Spinal cord (tissue), 3 donors: ENCODE results near the gene RAB30.

DNA sequence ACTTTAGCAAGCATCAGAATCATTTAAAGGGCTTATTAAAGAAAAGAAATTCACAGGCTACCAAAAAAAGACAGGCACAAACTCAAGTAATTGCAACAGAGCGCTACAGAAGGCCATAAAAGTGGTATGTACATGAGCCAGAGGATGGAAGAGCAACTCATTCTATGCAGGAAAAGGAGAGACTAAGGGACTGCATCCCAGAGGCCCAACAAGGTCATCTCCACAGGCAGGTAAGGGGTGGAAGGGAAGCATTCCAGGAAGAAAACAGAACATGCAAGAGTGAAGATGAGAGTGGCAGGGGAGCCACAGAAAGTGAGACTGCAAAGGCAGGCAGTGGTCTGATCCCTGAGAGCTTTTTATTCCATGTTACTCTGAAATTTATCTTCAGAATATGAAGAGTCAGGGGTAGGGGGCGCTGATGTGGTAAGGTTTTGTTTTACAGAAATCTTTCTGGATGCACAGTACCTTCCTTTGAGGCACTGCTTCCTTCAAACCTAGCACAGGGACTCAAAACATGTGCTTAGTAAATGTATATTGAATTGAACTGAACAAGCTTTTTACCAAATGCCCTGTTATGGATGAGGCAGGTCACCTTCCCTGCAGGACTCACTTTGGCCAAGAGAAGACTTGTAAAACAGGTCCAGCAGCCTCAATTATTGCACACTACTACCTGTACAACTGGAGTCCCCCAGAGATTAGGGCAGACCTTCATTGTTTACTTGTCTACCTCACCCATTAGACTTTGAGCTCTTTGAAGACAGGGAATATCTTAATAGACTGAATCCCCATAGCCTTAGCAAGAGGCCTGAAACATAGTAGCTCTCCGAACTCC is 2.4 kb downstream of the PAK1 start:
- PRO-cap, result no peak
- RAMPAGE, long total RNA, result no peak

DNA sequence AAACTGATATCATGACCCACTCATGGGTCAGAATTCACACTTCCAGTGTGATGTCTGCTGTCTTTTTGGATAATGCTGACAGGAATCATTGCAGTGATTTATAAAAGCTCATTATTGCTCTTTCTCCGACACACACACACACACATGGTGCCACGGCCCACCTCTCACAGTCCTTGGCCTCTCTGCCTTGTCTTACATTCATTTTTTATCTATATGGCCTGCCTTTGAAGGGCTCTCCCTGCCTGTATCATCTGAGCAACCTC is 24.4 kb upstream of the PAK1 start:
- PRO-cap, result no peak
- RAMPAGE, long total RNA, result no peak

DNA sequence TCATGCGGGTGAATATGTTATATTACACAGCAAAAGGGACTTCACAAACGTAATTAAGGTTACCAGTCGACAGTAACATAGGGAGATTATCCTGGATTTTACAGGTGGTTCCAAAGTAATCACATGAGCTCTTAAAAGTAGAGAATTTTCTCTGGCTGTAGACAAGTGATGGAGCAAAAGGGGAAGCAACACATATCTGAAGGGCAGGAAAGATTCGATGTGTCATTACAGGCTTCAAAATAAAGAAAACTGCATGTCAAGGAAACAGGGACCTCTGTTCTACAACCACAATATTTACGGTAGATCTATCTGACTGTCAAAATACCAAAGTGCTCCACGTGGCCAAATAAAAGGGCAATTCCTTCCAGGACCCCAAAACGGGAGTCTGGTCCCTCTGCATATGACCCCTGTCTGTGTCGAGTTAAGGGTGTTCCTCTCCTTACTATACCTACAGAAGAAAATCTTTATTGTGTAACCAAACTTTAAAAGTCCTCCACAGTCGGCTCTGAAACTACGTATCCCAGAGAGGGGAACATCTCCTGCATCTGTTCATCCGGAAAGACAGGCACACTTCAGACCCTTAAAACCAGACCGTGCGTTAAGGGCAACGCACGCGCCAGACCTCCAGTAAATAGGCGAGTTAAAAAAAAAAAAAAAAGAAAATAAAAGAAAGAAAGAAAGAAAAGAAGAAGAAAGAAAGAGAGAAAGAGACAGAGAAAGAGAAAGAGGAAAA is 826 bp downstream of the CLNS1A start:
- PRO-cap, result no peak
- RAMPAGE, long total RNA, result no peak

- PRO-cap, result no peak
- RAMPAGE, long total RNA, result no peak
Measured at GRCh38 chr11:77725387-77725771, 87.8 kb upstream of the CLNS1A start.

DNA sequence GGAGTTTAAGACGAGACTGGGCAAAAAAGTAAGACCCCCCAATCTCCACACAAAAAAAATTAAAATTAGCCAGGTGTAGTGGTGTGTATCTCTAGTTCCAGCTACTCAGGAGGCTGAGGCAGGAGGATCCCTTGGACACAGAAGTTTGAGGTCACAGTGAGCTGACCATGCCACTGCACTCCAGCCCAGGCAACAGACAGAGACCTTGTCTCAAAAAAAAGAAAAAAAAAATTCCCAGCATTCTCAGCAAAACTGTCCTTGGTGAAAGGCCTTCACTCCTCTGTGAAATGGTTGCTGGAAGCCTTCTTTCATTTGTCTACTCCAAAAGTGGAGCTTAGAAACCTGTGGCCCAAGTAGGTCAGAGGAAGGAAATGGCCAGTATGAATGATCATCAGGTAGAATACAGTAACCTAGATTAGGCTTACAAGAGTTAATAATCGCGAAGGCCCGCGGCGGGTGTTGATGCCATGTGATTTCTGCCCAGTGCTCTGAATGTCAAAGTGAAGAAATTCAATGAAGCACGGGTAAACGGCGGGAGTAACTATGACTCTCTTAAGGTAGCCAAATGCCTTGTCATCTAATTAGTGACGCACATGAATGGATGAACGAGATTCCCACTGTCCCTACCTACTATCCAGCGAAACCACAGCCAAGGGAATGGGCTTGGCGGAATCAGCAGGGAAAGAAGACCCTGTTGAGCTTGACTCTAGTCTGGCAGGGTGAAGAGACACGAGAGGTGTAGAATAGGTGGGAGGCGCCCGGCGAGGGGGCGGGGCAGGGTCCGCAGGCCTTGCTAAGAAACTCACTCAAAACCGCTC is 65.3 kb downstream of the AAMDC start:
- PRO-cap, result no peak
- RAMPAGE, long total RNA, result no peak

DNA sequence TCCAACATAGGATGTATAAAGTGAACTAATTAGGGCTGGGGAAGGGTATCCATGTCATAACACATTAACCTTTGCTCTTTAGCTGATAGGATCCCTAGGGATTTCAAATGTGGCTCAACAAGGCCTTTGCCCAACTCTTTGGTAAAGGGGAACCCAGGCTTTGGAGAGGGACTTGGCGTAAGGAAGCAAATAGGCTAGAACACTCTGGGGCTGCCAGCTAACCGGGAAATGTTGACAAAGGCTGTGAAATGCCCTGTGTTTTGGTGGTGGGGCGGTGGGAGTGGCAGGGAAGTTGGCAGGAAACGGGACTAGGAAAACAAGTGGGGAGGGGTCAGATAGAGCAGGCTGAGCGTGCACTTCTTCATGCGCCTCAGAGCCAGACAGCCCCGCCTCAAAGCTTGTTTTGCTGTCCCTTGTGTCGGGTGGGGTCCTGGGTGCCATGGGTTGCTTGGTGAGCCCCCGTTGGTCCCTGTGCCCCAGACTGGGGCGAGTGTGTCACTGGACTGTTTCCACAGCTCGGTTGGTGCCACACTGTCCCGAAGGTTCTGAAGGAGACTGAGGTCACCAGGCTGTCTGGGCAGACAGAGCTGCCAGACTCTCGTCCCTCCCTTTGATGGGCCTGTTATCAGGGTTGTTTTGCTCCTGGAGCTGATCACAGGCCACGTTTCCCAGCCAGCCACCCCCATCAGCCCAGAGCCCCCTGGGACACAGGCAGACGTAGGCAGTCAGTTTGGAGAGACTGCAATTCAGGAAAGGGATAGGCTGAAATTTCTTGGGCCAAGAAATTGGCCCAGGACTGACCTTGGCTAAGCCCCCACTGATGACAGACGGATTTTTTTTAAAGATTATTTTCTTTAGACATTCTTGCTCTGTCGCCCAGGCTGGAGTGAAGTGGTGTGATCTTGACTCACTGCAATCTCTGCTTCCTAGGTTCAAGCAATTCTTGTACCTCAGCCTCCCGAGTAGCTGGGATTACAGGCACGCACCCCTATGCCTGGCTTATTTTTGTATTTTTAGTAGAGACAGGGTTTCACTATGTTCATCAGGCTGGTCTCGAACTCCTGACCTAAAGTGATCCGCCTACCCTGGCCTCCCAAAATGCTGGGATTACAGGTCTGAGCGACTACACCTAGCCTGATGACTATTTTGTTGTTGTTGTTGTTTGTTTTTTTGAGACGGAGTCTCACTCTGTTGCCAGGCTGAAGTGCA is 19.5 kb downstream of the KCTD21 start:
- PRO-cap, result no peak
- RAMPAGE, long total RNA, result no peak

- PRO-cap, result no peak
- RAMPAGE, long total RNA, result no peak
Measured at GRCh38 chr11:78192381-78192886, 3.7 kb downstream of the USP35 start.

DNA sequence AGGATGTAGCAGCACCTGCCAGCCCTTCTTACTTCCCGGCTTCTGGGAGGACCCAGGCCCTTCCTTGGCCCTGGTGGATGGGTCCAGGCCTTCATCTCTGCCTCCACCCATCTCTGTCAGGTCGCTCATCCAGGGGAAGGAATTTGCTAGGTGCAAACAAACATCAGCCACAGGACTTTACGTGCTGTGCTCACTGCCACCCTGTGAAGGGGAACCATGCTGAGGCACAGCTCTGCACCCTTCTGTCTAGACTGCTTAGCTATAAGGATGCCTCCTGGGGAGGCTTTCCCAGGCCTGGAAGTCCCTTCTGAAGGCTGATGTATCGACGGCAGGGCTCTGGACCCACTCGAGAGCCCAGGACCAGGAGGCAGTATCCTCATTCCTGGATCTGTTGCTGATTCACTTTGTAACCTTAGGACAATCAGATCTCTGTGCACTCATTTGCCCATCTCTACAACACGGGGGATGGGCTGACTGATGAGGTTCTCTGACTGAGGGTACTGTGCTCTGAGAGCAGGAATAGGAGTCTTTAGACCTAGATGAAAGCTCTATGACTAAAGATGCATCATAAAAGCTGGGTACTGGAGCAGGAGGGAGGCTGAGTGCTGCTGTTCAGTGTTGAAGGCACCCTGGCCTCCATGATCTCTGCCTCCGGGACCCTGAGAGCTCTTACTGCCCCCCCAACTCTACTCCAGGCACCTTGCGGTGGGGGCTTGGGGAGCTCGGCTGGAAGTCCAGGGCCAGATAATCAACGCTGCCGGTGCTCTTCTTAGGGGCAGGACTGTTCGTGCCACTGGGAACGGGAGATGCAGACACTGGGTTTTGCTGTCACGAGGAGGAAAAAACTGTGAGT is 31.1 kb downstream of the USP35 start:
- PRO-cap, result no peak
- RAMPAGE, long total RNA, result no peak

DNA sequence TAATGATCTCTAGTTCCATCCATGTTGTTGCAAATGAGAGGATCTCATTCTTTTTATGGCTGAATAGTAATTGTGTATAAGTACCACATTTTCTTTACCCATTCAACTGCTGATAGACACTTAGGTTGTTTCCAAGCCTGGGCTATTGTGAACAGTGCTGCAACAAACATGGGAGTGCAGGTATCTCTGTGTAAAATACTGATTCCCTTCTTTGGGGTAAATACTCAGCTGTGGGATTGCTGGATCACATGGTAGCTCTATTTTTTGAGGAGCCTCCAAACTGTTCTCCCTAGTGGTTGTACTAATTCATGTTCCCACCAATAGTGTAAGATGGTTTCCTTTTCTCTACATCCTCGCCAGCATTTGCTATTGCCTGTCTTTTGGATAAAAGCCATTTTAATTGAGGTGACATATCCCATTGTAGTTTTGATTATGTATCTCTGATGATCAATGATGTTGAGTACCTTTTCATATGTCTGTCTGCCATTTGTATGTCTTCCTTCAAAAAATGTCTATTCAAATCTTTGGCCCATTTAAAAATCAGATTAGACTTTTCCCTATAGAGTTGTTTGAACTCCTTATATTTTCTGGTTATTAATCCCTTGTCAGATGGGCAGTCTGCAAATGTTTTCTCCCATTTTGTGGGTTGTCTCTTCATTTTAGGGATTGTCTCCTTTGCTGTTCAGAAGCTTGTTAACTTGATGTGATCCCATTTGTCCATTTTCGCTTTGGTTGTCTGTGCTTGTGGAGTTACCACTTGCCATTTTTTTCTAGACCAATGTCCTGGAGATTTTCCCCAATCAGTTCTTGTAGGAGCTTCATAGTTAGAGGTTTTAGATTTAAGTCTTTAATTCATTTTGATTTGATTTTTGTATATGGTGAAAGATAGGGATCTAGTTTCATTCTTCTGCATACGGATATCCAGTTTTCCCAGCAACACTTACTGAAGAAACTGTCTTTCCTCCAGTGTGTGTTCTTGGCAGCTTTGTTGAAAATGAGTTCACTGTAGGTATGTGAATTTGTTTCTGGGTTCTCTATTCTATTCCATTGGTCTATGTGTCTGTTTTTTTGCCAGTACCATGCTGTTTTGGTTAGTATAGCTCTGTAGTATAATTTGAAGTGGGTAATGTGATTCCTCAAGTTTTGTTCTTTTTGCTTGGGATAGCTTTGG is 82.7 kb downstream of the GAB2 start:
- PRO-cap, result no peak
- RAMPAGE, long total RNA, result no peak

- PRO-cap, result no peak
- RAMPAGE, long total RNA, result no peak
Measured at GRCh38 chr11:78387012-78387733, 30.4 kb downstream of the GAB2 start.

DNA sequence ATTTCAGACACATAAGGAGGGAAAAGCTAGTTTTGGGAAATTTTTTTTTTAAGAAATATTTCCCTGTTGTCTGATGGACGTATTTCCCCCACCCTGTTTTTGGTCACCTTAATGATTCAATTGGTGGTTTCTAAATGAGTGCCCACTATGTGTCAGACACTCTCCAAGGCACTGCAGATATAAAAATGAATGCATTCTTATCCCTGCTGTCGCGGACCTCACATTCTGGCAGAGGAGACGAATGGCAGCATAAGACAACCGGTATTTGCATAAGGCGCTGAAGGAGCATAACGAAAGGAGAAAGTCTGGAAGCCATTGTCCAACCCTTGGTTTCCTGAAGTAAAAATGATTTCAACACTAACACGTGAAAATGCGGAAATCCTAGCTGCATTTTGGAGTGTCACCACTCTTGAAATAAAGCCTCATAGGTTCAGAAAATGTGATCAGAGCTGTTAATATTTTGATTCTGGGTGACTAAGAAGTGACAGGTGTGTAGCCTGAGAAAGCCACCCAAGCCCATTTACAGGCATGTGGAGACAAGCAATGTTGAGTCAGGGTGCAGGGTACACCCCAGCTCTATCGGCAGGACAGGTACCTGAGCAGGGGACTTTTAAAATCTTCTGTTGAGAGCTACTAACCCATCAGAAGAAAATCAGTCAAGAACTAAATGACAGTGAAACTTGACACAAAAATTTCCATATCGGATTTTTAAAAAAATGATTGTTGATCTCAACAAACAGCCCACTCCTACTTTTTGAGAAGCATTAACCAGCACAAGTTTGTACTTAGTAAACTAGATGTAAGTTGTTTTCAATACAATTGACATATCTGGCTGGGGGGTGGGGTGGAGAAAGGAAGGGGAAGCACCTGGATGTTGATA is 10.2 kb upstream of the GAB2 start:
- PRO-cap, result no peak
- RAMPAGE, long total RNA, result no peak

GRCh38 chr11:79049738-79050272 is 391.0 kb downstream of the TENM4 start:
- PRO-cap, result no peak
- RAMPAGE, long total RNA, result no peak

DNA sequence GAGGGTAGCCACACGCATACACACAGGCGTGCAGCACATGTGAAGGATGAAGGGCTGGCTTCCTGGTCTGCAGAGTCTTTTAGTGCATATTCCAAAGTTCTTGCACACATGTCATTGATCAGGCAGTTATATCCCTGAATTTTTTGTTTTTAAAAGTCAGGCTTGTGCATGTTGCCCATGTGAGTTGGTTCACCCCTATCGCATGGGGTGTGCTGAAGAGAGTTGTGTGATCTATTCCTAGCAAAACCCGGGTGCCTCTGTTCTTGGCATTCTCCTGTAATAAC is 107.5 kb upstream of the TENM4 start:
- PRO-cap, result no peak
- RAMPAGE, long total RNA, result no peak

- PRO-cap, result no peak
- RAMPAGE, long total RNA, result no peak
Measured at GRCh38 chr11:81874562-81874985, 859.1 kb downstream of the FAM181B start.

DNA sequence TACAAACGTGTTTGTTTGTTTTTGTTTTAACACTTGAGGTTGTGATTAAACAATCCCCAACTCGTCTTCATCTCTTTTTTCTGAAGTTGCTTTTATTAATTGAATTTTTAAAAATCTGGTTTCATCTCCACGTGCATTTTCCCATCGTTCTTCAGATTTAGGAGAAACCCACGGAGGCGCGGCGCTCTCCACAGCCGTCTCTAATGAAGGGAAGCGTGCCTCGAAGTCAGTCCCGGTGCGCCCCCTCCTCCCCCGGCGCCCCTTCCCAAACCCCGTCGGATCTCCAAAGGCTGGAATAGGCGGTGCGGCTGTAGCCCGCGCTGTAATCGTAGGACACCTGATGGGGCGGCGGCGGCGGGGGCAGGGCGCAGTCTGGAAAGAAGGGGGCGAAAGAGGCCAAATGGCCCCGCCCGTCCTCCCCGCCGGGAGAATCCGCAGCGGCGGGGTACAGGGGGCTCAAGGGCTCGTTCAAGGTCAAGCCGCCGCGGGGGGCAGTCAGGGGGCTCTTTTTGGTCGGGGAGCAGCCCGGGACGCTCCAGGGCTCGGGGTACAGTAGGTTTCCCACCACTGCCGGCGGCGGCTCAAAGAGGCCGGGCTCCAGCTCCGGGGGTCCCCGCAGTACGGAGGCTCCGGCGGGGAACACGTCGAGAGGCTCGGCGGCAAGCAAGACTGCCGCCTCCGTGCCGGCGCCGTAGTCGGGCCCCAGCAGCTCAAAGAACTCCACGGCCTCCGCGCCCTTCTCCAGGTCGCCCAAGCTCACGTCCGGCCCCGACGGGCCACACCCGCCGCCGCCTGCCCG is 1.2 kb downstream of the FAM181B start:
- PRO-cap, result no peak
- RAMPAGE, long total RNA, result no peak

- PRO-cap, result no peak
- RAMPAGE, long total RNA, result no peak
Measured at GRCh38 chr11:82824550-82825135, 75.6 kb downstream of the PRCP start.

DNA sequence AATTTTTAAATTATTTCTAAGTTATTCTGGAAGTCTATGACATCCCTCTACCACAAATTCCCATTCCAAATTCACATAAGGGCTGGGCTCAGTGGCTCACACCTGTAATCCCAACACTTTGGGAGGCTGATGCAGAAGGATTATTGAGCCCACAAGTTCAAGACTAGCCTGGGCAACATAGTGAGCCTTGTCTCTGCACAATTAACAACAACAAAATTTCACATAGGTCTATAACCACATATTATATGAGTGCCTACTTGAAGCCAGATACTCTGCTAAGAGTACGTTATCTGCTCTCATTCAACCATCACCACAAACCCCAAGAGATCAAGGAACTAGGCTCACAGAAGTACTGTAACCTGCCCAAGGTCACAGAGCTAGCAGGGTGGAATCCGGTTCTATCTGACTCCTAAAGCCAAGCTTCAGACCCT is 1.2 kb downstream of the PRCP start:
- PRO-cap, result no peak
- RAMPAGE, long total RNA, result no peak

- PRO-cap, result no peak
- RAMPAGE, long total RNA, result no peak
Measured at GRCh38 chr11:82901950-82902156, 317 bp downstream of the DDIAS start.

DNA sequence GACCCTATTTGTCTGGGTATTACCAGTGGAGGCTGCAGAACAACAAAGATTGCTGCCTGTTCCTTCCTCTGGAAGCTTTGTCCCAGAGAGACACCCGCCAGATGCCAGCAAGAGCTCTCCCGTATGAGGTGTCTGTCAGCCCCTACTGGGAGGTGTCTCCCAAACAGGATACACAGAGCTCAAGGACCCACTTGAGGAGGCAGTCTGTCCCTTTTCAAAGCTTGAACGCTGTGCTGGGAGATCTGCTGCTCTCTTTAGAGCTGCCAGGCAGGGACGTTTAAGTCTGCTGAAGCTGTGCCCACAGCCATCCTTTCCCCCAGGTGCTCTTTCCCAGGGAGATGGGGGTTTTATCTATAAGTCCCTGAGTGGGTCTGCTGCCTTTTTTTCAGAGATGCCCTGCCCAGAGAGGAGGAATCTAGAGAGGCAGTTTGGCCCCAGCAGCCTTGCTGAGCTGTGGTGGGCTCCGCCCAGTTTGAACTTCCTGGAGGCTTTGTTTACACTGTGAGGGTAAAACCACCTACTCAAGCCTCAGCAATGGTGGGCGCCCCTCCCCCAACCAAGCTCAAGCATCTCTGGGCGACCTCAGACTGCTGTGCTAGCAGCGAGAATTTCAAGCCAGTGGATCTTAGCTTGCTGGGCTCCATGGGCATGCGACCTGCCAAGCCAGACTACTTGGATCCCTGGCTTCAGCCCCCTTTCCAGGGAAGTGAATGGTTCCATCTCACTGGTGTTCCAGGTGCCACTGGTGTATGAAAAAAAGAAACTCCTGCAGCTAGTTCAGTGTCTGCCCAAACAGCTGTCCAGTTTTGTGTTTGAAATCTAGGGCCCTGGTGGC is 54.4 kb downstream of the DDIAS start:
- PRO-cap, result no peak
- RAMPAGE, long total RNA, result no peak

GRCh38 chr11:83070934-83071955 is at the start of gene RAB30:
RAB30 (minus strand) TSS chr11:83071897.
- PRO-cap, result no peak
- RAMPAGE, long total RNA, result start-site peak on the minus strand at chr11:83071799-83071856, 198 and 96 reads in 2 replicates